ENCODE measurements around a stretch of chr9.

GRCh38 chr9:131667344-131668029 lies 72.4 kb downstream of the RAPGEF1 start:
- PRO-cap, result no peak

DNA sequence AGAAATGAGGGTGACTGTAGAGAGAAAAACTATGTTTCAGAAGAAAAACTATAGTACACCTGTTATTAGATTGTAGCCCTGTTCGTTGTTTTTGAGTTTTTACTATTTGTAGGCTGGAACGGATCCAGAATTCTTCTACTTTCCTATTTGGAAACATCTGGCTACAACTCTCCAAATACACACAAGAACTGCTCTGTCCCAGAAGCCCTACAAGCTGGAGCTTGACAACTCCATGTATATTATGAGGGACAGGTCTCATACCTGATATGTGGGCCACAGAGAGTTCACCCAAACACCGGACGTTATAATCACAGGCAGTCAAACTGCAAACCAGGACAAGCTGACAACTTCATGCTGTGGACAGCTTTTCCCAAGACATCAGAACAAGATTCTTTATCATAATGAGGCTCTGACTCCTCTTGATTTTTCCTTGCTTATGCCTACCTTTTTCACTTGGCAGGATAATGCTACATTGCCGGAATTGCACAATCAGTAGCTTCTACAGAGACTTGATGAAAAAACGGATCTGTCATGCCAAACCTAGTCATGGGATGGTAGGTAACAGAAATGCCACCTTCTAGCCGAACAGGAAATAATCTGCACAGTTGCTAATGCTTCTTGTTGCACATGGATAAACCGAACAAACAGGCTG lies 47.5 kb downstream of the RAPGEF1 start:
- PRO-cap, result unidirectional peak, plus-strand start at position 543 of the sequence

- PRO-cap, result unidirectional peak, minus-strand start at chr9:131704459
Measured at GRCh38 chr9:131704350-131704892, 35.5 kb downstream of the RAPGEF1 start.

DNA sequence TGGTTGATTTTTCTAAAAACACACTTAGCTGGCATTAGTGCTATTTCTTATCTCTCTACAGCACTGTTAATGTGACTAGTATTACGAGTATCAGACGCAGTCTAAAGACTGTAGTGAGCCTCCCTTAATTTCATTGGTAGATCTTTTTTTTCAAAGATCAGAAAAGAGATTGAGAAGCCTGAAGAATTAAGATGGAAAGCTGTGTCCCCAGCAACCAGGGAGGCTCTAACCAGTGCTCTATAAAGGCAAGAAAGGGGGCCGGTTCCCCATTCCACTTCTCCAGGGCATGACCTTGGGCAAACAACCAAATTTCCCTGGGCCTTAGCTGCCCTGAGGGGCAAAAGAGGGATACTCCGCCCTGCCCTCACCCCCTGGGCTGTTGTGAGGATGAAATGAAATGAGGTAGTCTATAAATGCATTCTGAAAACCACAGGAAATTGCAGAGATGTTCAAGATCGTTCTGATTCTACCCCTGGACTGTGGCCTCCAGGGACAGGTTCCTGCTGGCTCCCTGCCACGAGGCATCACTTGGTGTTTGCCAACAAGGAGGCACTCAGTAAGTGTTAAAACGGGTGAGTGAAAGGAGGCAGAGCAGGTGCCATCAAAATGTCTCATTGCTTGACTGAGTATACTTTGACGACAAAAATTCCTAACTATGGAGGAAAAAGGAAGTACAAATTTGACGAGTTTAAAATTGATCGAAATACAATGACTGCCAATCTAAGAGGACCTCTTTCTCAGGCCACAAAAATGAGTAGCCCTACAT lies 5.7 kb downstream of the RAPGEF1 start:
- PRO-cap, result no peak

DNA sequence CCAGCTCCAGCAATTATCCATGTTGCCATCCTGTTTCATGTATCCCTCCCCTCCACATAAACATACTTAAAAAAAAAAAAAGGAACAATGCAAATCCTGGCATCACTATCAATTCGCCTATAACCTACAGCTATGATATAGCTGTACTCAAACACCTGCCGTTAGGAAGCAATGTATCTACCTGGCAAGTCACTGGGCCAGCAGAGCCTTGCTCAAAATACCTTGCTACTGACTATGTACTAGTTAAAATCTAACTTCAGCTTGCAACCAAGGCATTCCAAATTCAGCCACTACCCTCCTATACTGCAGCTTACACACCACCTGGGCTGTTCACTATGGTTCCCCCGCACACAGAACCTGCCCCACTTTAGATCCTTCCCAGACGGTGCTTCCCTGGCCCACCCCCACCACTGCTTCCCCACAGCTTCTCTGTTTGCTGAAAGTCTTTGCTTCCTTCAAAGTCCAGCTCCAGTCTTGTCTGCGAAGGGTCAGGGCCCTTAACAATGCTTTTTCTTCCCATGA lies 89.9 kb downstream of the MED27 start:
- PRO-cap, result no peak

DNA sequence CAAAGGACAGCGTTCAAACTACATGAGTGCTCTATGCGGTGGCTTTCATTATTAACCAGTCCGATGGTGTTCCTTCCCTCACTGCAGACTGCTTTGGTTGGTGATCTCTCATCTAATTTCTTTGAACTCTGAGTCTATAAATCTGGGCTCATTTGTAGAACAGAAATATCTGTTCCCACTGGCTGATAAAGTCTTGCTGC lies 82.0 kb downstream of the MED27 start:
- PRO-cap, result no peak

DNA sequence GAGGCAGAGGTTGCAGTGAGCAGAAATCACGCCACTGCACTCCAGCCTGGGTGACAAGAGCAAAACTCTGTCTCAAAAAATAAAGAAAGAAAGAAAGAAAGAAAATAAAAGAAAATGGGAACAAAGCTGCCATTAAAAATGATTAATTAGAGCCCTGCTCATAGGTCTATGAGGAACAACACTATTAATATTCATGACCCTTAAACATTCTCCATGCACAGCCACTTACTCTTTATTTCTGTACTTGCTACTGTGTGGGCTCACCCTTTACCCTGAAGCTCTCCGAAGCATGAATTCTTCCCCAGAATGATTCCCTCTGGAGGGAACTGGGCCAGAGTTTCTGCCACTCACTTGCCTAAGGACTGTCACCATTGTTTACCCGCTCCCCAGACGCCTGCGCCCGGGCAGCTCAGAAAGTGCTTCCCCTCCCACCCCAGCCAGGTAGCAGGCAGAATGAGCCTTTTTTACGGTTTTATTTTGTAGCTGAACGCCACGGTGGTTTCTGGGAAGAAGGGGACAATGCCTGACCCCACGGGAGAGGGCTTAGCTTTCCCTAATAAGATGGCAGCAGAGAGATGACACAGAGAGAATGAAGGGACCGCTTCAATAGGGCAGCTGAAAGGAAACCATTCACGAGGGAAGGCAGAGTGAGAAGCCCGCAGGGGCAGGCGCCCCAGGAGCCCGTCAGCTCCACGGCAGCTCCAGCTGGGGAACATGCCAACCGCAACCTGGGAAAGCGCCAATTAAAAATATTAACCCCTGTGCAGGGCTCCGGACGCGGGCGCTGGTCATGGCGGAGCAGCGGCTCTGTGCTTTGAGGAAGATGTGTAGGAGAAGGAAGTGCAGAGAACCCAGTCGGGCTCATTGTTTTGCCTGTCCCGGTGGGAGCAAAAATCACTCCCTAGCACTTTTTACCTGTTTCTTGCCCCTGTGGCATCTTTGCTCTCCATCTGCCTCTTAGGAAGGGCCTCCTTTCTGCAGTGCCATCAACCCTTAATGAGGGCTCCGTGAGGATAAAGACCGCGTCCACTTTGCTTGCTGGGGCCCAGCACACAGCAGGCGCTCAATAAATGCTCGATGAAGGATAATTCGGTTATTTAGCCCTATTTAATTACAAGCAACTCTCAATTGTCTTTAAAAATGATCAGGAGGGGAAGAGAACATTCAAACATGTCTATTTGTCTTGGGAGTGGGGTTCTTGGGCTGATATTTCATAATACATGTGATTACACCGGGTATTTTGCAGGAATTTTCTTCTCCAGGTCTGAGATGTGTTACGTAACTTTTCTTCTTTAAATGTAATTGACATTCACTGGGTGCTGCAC lies 20.3 kb upstream of the NTNG2 start:
- PRO-cap, result no peak

GRCh38 chr9:132161001-132161861 lies 627 bp upstream of the NTNG2 start:
- PRO-cap, result no peak

DNA sequence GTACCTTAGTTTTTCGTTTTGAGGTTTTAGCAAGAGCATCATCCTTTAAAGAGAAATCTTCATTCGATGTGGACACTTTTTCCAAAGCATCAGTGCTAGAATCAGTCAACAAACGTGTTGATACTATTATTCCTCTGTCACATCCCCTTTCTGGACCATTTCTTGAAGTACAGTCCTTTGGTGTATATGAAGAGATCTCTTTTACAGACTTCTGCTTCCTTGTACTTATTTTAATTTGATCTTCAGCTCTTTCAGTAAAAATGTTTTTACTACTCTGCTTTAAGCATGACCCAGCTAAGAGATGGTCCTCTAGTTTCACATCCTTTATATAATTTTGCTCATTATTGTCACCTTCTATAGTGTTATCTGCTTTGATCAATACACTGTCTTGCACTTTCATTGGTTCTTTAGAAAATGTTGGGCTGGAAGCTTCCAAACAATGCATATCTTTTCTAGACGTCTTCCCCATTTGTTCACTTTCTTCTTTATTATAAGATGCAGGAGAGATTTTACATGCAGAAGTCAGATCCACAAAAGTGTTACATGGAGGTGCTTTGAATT lies 25.5 kb downstream of the SETX start:
- PRO-cap, result no peak

GRCh38 chr9:132345993-132346537 lies 8.7 kb downstream of the SETX start:
- PRO-cap, result no peak

DNA sequence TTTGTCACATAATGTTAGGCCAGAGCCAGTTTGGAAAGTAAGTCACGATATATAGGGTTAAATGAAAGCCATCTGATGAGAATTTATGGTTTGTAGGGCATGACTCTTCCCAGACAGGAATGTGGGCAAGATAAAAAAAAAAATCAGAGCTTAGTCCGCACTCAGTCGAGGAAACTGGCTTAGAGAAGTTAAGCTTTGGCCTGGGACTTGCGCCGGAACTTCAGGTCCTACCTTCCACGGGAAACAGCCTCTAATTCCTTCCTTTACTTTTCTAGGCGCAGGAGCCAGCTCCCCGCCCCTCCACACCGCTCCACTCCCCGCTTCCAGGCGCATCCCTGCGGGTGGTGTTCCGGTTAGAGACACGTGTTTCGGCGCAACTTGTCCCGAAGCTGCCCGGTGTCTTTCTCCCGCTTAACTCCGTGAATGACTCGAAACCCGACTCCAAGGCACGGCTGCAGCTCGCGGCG lies 411 bp downstream of the DDX31 start:
- PRO-cap, result no peak

- PRO-cap, result no peak
Measured at GRCh38 chr9:132731241-132731574, 60.9 kb downstream of the GTF3C4 start.

GRCh38 chr9:132769947-132770862 lies 99.9 kb downstream of the GTF3C4 start:
- PRO-cap, result bidirectional peak, plus-strand start at chr9:132770348, minus-strand start at chr9:132770232

DNA sequence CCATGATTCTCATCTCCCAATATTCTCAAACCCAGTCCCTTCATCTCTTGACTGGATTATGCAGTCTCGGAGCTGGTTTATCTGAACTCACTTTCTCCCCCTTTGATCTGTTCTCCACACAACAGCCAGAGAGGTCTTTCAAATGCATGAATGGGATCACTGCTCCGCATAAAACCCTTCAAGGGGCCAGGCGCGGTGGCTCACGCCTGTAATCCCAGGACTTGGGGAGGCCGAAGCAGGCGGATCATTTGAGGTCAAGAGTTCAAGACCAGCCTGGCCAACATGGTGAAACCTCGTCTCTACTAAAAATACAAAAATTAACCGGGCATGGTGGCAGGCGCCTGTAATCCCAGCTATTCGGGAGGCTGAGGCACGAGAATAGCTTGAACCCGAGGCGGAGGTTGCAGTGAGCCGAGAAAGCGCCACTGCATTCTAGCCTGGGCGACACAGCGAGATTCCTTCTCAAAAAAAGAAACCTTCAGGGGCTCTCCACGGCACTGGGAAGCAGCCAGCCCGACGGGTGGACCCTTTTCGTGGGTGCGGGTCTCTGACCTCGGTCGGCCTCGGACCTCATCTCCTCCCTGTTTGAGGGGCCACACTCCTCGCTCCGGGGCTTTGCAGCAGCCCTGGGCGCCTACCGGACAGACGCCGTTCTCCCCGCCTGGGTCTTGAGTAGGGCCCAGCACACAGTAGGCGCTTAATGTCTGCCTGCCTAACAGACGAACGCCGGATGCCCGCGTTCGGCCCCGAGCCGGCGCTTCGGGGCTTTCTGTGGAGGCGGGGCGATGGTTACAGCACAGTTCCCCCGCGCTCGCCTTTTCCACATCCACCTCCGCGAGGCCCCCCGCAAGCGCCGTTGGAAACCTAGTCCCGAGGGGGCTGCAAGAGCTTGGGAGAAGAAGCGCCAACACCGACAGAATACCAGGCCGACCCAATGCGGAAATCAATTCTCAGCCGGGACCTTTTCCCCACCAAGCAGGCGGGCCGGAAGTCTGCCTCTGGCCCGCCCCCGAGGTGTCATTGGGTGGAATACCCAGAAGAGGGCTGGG lies 961 bp upstream of the GTF3C5 start:
- PRO-cap, result bidirectional peak, plus-strand start outside the sequence, minus-strand start at position 936 of the sequence

GRCh38 chr9:133101297-133101687 lies 19.7 kb downstream of the RALGDS start:
- PRO-cap, result no peak

- PRO-cap, result no peak
Measured at GRCh38 chr9:133119705-133119869, 1.5 kb downstream of the RALGDS start.

GRCh38 chr9:133127133-133128304 lies 6.5 kb upstream of the RALGDS start:
- PRO-cap, result no peak

DNA sequence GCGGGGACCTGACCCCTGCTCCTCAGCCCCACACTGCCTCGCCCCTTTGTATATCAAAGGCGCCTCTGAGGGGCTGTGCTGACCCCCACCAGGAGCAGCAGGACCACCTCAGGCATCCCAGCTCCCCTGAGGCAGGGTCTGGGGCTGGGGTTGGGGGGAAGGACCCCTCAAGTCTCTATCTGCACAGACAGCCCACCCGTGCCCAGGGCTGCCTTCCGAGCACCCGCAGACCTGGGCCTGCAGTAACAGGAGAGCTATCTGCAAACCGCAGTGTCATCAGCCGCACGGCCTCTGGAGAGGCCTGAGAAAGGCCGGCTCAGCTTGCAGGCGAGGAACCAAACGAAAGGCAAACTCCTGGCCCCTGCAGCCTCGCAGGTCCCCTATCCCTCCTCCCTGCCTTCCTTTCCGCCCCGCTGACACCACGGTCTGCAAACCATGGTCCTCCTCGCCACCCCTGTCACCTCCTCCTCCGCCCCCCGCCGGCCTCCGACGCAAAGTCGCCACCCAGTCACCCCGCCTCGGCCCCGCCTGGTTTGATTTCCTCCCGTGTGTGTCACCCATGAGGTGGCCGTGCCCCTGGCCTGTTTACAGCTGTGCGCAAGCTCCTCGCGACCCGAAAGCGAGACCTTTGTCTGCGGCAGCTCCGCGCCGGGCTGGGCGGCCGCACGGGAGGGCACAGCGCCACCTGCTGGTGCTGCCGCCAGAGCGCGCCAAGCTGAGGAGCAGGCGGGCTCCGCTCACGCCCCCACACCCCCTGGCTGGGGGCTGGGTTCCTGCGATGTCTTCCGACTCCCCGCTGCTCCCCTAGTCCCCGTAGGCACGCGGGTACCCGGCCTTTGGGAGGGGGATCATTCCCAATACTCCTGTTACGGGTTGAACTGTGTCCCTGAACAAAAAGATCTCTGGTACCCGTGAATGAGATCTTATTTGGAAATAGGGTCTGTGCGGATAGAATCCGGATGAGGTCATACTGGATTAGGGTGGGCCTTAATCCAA lies 19.5 kb downstream of the GBGT1 start:
- PRO-cap, result no peak

GRCh38 chr9:133223177-133223702 lies 14.2 kb upstream of the OBP2B start:
- PRO-cap, result no peak

DNA sequence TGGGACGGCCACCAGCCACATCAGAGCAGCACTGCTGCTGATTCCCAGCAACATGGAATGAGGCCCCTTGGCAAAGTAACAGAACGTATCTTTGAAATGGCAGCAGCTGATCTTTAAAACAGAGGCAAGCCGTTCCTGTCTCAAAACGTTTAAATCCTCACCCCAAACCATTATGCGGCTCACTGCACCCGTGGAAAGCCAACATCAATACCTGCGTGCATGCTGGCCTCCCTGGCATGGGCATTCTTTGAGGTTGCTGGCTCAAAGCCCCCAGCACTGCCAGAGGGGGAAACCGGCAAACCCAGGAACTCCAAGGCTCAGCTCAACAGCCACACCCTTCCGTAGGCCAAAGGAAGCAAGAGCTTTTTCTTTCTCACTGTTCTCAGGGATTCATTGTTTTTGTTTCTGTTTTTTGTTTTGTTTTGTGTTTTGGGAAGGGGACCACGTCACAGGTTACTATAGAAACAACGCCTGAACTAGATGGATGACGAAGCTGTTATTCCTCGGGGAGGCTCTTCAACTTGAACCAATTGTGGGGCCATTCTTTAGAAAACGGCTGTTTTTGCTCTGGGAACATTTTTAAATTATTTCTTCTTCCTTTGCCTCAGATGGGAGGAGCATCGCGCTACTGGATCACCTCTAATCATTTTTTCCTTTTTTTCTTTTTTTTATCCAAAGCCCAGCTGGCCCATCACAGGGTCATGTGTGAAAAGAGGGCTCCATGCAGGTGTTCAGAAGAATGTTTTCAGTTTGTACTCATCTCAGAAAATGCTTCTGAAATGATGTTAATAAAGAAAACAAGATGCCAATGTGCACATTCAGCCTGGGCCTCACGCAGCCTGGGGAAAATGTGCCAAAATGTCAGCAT lies 28.3 kb upstream of the OBP2B start:
- PRO-cap, result no peak

All from left lobe of liver (tissue), 1 donor.